ENCODE measurements around a stretch of chr1.

DNA sequence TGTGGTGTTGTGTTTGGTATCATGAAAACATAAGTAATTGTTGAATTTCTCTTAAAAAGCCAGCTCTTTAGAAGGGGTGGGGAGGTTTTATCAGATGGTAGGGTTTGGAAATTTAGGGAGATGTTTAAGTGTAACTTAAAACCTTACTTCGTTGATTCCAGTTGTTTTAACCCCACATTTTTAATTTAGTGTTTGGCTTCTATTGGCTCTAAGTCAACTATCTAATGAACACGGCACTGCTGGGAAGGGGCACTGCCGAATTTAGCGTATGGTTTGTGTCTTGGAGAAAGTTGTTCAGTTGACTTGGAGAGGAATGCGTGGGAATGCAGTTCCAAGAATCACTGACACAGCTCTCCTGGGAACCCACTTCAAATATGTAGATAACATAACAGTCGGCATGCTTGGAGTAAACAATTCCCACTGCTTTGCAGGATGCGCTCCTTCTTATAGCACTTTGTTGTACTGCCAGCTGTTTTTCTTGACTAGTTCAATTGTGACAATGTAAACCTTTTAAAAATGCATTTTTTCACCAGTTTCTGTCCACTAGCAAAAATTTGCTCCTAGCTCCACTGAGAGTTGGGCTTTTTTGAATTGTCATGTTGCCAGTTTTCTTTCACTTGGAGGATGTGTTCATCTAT, 104.2 kb downstream of the RYR2 start:
- RRBS = no CpG with 5 or more reads among the region's 7 CpGs

GRCh38 chr1:237197308-237197812, 155.4 kb downstream of the RYR2 start:
- RRBS = no CpG with 5 or more reads among the region's 3 CpGs

DNA sequence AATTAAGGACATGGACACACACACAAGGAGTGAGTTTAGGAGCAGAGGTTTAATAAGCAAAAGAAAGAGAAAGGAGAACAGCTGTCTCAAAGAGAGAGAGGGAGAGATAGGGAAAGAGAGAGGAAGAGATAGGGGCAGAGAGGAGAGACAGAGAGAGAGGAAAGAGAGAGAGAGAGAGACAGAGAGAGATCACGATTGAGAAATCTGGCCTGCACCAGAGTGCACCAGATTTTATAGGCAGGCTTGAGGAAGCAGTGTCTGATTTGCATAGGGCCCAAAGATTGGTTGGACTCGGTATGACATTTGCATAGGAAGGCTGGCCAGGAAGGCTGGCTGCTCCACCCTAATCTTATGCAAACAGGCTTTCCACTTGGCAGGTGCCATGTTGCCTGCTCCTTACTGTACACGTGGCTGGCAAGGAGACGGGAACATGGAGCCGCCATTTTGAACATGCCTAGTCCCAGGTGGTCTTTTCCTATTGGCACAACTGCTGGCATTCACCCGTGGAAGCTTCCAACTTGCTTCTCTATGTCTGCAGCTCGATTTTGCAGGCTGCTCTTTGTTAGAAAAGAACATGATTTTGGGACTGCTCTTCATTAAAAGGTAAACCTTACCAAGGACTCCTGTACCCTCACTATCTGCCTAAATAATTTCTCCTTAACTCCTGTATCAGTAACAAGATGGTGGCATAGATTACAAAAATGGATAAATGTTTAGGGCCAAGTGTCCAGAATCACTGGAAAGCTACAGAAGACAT, 419.8 kb downstream of the ZP4 start:
- RRBS = no CpG with 5 or more reads among the region's 7 CpGs

GRCh38 chr1:237614147-237614783, 276.5 kb downstream of the ZP4 start:
- RRBS = no CpG with 5 or more reads among the region's 12 CpGs

GRCh38 chr1:237713813-237714206, 176.9 kb downstream of the ZP4 start:
- RRBS = no CpG with 5 or more reads among the region's 1 CpG

- RRBS = no CpG with 5 or more reads among the region's 1 CpG
Observed at GRCh38 chr1:237736816-237737248, 153.9 kb downstream of the ZP4 start.

DNA sequence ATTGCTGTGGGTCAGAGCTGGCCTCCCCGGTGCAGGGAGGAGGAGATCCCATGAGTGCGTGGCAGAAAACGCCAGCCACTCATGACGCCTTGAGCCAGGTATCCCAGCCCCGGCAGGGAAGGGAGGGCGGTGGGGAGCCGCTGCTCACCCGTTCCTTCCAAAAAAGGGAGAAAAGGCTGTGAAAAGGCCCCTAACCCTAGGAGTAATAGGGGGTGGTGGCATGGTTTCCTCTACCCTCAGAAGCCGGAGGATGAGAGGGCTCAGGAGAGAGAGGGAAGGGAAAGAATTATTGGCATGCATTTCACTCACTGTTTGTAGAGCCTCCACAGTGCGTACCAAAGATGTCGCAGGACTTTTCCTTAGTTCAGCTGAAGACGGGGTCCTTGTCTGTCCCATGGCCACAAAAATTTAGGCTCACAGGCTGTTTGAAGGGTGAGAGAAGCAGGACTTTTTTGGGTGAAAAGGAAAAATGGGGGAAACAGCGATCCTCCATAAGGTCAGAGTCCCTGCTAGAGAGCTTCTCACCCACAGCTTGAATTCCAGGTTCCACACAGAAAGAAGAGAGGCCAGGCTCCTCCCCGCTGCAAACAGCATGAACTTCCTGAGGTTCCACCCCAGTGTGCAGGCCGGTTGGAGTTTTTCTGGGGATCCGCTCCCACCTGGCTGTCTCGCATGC, 594.9 kb upstream of the ZP4 start:
- RRBS = 83% methylated on average over 4 of the region's 17 CpGs

DNA sequence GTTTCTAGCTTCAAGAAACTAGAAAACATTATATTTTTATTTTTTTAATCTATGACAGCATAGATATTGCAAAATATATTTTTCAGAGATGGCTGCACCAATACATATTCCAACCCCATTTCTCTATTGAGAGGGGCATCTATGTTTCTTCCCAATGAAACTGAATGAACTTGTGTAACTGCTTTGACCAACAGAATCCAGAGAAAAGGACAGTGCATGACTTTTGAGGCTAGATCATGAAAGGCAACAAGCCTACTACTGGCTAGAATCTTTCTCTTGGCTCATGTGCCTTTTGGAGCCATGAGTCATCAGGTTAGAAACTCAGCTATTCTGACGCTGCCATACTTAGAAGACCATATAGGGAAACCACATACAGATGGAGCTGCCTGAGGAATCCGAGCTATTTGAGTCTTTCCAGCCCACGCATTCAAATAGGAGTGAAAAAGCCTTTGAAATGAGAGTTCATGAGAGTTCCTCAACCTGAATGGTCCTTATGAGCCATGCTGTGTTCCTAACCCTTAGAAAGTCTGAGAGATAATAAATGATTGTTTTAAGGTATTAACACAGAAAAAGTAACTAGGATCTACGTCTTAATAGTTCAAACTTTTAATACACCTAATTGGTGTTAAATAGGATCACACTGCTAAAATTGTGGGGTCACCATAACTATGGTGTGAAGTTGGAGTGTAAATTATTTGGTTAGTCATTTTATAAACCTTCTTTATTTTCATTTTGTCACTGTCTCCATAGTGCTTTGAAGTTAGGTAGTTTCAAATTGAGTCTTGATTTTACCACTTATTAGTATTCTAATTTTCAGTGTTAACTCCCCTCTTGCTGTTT, 738.4 kb upstream of the CHRM3 start:
- RRBS = no CpG with 5 or more reads among the region's 4 CpGs

GRCh38 chr1:239387394-239387752, 1.0 kb downstream of the CHRM3 start:
- RRBS = under 1% methylated on average over 8 of the region's 25 CpGs

GRCh38 chr1:239997273-239997751, 94.4 kb upstream of the FMN2 start:
- RRBS = 18% methylated on average over 9 of the region's 30 CpGs

DNA sequence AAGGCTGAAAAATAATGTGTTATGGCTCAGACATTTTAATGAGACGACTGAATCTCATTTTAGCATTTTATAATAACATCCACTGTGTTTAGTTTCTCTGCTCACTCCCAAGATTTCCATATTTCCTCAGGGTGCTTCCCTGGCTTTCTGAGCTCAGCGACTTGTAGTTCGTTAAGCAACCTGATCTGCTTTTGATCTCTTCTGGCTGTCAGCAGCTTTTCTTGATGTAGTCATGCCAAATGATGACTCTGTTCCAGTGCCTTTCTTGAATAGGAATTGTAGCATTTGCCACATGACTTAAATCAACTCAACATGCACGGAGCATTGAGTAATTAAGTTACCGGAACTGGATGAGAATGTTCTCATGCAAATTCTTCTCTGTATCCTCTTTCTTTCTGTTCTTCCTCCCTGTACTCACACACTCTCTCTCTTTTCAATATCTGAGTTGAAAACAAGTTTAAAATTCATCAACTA, 246.1 kb downstream of the FMN2 start:
- RRBS = no CpG with 5 or more reads among the region's 5 CpGs

- RRBS = no CpG with 5 or more reads among the region's 6 CpGs
Observed at GRCh38 chr1:240596556-240596939, 15.4 kb downstream of the GREM2 start.

- RRBS = no CpG with 5 or more reads among the region's 2 CpGs
Observed at GRCh38 chr1:240596940-240597138, 15.1 kb downstream of the GREM2 start.

GRCh38 chr1:240599253-240599722, 12.7 kb downstream of the GREM2 start:
- RRBS = no CpG with 5 or more reads among the region's 3 CpGs

DNA sequence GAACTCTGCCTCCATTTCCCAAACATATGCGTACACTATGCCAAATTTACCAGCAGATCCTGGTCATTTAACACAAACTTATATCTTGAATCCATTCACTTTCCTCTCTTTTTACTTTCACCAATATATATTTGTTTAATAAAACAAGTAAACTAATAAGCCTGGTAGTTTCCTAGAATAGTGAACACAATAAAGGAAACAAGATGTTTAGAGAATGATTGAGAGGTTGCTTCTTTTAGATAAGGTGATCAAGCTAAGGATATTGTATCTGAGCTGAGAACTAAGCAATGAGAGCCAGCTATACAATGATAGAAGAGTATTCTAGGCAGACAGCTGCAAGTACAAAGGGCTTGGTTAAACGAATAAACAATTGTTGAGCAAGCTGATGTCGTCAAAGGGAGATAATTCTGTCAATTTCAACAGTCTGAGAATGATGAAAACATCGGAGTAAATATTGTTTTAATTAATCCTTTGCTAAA, 5.4 kb upstream of the FH start:
- RRBS = no CpG with 5 or more reads among the region's 4 CpGs

DNA sequence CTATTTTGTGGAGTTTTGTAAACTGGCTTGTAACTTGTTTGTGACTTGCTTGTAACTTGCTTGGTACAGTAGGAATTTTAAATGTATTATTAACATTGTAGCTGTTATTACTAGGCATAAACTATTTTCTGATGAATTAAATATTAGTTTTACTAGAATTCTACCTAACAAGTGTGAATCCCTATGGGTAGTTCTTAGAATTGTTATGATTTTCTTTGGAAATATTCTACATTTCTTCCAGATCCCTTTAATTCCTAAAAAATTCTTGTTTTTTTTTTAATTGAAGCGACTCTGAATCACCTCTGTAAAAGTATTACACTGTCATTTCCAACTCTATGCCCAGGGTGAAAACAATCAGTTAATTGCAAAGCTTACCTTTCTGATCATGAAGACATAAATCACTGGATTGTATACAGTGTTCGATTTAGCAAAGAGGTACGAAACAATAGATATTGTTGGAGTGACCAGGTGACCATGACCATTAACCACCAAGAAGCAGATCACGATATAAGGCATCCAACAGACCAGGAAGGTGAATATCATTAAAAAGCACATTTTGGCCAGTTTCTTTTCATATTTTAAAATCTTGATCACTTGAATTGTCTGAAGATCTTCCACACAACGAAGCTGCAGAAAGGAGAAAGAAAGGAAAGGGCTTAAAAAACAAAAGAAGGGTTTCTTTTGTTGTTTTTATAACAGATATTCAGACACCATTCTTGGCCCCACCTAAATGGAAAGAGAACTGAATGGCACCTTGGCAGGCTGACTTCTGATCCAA, 42.6 kb downstream of the CHML start:
- RRBS = no CpG with 5 or more reads among the region's 5 CpGs

GRCh38 chr1:241623832-241624658, 16.1 kb downstream of the CHML start:
- RRBS = no CpG with 5 or more reads among the region's 8 CpGs

DNA sequence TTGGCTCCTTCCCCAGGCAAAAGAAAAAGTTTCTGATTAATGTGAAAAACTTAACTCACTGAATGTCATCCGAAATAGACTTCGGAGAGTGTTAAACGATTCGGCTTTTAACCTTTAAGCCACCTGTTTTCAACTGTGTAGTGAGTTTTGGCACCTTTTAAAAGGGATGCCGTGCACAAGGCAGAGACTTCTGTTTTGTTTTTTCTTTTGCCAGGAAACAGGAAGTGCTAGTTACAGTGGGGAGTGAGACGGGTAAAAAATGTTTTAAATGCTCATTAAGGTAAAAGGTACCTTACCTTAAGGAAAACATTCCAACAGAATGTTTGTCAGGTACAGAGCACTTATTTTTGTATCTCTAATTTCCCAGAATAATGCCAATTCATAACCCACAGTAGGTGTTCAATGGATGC, 12.2 kb downstream of the CHML start:
- RRBS = no CpG with 5 or more reads among the region's 6 CpGs

DNA sequence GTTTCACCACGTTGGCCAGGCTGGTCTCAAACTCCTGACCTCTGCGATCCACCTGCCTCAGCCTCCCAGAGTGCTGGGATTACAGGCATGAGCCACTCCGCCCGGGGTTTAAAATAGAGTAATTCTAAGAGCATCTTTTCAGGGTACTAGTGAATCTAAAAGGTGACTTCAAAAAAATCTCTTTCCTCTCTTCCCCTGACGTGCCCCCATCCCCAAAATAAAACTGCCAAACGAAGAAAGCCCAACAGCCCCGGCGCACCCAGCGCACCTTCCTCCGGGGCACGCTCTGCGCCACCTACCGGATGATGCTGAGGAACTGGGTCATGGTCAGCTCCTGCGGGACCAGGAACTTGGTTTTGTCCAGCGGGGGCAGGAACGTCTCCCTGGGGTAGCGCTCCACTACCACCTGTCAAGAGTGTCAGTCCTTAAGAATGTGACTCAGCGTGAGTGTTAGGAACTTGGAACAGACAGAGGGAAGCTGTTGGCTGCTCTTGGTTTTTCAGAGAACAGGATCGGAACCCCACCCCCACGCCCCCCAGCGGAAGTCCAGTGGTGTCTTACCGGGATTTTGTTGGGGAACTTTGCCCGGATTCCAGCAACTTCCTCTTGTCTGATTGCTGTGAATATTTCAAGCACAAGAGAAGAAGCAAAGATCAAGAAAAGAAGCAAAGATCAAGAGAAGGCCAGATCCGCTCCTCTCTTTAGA, 530 bp downstream of the MAP1LC3C start:
- RRBS = no CpG with 5 or more reads among the region's 24 CpGs